ENCODE measurements around a stretch of chr2.

DNA sequence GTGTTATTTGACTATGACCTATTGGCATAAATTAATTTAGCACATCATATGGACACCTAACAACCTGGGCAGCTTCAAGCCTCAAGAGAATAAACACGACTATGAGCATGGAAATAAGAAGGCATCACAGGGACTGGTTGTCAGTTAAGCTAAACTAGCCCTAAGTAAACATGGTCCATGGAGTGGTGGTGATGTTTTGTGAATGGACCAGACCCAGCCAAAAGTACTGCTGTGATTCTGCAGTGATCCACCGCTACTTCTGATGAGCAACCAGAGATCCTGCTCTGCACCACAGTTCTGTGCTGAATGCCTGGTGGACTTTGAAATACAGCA lies 960.7 kb upstream of the GYPC start:
- PRO-cap = no peak

DNA sequence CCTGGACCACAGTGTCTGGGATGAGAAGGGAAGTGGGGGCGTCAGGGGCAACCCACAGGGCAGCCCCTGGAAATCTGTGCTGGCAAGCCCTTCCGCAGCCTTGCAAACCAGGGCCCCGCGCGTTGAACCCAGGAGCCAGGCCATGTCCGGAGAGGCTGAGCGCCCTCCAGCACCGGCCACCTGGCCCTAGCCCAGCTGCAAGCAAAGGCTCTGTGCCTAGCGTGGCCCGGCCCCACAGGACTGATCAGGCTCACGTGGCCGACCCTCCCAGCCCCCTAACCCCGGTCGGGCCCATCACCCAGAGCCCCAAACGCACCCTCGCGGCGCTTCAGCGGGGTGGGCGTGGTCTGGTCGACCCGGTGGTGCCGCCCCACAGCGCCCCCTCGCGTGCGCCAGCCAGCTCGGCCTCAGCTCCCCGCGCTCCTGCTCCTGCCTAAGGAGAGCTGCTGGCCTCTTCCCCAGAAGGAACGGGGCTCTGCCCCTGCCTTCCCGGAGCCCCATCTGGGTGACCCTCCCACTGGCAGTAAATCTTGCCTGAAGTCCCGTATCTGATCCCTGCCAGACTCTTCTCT lies 12.5 kb upstream of the TEX51 start:
- PRO-cap = no peak

GRCh38 chr2:127050410-127050643 lies 56.6 kb downstream of the BIN1 start:
- PRO-cap = no peak

DNA sequence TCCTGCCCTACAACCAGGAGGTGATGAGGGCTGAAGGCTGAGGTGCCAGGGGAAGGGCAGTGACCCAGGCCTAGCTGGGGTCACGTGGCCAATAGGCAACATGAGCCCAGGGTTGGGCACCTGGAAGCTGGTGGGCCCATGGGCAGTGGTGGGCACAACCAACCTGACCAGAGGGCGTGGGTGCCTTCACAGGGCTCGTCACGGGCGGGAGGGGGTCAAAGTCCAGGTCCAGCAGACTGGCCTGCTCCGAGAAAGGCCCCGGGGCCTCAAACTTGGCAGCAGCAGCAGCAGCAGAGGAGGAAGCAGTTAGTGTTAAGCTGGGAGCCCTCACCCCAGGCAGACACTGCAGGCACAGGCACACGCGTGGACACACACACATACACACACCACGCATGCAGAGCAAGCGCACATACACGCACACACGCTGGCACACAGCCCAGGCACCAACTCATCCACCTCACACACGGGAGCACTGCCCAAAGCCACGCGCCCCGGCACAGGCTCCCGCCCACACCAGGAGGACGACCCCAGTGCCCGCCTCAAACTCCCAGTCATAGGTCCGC lies 53.1 kb downstream of the BIN1 start:
- PRO-cap = no peak

DNA sequence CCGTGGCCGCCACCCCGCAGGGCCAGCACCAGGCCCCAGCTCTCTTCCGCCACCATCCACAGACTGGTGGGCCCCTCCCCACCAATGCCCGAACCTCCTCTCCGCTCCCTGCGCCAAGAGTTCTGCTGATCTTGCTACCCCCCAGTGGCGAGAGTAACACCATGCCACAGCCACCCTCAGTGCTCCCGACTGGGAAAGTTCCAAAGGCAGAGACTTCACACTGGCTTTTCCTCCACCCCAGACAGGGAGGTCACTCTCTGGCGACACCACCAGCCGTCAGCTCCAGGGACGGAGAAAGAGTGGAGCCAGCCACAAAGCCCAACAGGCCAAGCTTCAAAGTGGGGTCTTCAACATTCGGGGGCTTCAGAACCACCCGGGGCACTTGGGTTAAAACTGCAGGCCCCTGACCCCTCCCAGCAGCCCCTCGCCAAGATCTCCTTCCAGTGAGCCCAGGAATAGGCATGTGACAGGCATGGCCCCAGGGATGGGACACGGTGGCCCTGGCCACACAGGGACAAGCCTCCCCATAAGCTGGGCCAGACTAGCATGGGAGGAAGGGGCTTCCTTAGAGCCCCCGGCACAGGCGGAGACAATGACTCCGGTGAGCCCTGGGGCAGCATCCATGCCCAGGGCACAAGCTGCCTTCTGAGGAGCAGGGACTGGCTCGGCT lies 52.5 kb downstream of the BIN1 start:
- PRO-cap = no peak

DNA sequence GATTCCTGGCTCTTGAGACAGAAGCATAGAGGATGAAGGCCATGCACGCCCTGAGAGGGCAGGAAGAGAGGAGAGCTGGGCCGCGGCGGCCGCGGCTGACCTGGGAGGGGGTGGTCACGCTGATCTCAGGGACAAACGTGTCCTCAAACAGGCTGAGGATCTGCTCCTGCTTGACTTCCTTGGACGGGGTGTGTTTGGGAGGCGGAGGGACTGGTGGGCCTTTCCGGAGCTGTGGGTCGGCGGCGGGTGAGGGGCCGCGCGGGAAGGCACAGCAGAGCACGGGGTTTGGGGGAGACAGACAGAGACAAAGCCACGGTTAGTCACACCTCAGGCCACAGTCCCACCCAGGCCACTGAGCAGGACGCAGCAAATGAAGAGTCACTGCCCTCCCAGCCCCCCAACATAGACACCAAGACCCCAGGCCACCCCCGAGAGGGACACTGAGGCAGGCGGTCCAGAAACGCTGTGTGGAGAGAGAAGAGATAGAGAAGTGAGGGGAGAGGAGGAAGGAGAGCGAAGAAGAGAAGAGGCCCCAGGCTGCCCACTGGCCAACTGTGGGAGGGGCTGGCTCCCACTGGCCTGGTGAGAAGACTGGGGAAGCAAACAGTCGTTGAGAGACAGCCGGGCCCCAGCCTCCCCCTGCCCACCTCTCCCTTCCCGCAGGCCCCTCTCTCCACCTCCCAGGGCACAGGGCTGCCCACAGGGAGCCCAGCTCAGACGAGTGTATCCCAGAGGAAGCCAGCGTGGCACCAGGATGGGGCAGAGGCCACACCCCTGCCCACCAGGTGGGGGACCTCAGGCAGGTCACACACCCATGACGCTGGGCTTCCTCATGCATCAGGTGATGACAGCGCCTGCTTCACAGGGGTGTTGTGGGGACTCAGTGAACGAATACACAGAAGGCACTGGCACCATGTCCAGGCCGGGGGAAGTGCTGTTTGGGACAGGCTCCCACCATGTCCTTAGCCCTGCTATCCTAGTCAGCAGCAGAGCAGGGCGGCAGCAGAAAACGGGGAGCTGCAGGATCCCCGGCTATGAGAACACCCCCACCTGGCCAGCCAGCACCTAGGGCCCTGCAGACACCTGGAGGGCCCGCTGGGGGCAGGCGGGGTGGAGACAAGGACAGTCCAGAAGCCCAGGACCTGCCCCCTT lies 49.2 kb downstream of the BIN1 start:
- PRO-cap = no peak

GRCh38 chr2:127074228-127074723 lies 32.7 kb downstream of the BIN1 start:
- PRO-cap = no peak

DNA sequence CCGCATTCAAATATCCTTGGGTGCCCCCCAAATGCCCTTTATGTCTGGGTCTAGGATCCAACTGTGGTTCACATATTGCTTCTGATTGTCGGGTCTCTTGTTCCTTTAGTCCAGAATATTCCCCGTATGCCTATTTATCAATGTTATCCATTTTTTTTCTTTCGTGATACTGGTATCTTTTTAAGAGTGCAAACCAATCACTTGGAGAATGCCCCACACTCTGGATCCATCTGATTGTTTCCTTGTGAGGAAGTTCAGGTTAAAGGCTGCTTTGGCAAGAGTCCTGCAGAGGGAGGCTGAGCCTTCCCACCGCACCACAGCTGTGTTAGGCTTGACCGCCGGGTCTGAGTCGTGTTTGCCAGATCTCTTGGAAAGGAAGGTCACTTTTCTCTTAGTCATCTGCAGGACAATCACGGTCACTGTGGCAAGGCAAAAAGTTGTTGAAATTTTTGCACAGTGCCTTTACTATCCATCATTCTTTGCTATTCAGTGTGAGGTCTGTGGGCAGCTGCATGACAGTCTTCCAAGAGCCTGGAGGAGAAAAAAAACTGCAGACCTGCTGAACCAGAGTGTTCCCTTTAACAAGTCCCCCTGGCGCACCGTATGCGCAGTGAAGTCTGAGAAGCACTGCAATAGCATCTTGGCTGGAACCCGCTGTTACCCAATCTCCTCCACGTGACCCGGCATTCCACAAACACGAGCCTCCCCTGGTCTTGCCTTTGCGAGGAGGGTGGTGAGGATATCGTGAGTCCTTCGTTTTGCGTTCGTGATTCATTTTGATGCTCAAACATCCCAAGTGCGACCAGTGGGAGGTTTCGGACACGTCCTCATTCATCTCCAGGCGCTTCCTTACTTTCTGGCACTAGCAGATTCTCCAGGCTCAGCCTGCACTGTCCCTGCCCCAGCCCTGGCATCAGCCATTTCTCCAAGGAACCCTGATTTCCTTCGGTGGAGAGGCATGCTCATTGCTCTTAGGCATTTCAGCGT lies 23.1 kb downstream of the BIN1 start:
- PRO-cap = no peak

- PRO-cap = no peak
Measured at GRCh38 chr2:127143703-127144754, 37.1 kb upstream of the BIN1 start.

- PRO-cap = no peak
Measured at GRCh38 chr2:127155879-127156231, 48.9 kb upstream of the BIN1 start.

DNA sequence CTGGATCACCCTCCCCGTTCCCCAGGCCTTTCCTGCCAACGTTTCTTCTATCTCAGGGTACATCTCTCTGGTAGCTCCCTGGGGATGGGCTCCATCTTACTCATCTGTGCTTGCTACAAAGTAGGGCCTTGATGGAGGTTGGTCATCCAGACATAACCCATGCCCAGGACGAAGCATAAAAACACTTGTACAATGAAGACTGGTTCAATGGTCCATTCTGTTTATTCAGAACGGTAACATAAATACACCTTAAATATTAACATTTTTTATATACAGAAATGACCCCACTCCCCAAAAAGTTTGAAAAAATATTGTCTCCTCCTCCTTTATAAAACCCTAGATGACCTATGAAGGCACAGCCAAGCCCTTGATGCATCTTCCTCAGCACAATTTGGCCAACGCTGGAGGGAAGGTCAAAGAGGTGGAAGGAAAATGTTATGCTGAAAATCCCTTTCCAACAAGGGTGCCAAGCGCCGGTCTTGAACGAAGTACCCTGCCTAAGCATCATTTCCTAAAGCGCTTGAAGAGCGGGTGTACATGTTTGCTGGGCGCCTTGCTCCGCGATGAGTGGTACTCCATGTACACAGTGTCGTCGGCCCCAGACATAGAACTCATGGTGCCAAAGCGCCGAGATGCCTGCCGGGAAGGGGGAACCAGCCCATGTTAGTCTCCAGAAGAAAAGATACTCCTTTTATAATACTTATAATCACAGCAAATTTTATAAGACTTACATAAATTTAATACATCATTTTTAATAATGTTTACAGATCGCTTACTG lies 36.7 kb downstream of the ERCC3 start:
- PRO-cap = no peak

- PRO-cap = no peak
Measured at GRCh38 chr2:127330715-127331366, 36.9 kb upstream of the ERCC3 start.

GRCh38 chr2:127359637-127360117 lies 28.1 kb downstream of the MAP3K2 start:
- PRO-cap = no peak

- PRO-cap = no peak
Measured at GRCh38 chr2:127381079-127381402, 6.7 kb downstream of the MAP3K2 start.

DNA sequence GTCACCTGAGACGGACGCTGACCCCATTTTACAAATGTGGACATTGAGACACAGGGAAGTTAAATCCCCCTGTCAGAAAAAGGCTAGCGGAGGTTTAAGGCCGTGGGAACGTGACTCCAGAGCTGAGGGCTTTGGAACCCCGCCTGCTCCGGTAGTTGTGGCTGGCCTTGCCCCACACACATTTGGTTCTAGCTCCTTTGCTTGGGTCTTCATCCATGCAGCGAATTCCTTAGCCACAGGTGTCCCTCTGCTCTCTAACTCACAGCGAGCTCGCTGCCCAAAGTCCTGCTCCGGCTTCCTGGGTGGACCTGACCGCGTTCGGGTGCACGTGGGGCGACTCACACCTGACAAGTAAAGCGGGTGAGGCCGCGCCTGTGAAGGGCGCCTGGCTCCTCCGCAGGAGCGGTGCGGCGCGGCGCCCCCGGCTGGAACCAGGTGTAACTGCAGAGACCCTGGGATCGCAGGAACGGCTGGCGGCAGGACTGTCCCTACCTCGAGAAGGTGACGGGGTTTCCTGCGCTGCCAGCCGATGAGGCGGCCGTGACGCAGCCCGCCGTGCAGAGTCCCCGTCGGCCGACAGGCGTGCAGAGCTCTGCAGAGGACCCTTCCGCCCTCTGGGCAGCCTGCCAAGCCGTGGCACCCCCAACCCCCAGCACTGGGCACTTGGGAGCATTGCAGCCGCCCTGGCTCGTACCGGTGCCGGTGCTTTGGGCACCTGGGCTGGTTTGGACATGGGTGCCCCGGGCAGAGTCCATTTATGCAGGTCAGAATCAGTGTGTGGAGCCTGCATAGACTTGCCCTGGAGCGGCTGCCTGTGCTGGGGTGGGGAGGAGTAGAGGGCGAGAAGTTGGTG lies 2.4 kb upstream of the PROC start:
- PRO-cap = no peak

DNA sequence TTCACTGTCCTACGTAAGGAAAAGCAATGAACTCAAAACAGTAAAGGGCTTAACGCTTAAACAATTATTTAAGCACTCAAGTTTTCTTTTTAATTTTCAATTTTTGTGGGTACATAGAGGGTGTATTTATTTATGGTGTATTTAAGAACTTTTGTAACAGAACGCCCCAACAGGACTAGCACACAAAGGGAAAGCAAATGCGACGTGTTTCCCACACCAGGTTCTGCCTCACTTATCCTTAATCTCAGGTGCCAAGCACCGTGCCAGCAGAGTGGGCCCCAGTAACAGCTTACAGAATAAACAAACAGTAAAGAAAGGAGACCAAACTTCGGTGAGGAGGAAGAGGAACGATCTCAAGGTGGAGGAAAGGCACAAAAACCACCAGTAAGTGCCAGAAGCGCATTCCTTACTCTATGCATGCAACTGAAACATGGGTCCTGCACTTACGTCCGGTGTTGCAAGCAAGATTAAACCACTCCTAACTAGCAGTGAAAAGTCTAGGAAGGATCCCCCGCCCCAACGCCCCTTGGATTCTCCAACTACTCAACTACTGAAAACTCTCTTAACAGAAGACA lies 887 bp downstream of the IWS1 start:
- PRO-cap = unidirectional peak, plus-strand start at position 488 of the sequence

GRCh38 chr2:127526713-127527069 lies 402 bp upstream of the IWS1 start:
- PRO-cap = bidirectional peak, plus-strand start at chr2:127526908, minus-strand start at chr2:127526850

DNA sequence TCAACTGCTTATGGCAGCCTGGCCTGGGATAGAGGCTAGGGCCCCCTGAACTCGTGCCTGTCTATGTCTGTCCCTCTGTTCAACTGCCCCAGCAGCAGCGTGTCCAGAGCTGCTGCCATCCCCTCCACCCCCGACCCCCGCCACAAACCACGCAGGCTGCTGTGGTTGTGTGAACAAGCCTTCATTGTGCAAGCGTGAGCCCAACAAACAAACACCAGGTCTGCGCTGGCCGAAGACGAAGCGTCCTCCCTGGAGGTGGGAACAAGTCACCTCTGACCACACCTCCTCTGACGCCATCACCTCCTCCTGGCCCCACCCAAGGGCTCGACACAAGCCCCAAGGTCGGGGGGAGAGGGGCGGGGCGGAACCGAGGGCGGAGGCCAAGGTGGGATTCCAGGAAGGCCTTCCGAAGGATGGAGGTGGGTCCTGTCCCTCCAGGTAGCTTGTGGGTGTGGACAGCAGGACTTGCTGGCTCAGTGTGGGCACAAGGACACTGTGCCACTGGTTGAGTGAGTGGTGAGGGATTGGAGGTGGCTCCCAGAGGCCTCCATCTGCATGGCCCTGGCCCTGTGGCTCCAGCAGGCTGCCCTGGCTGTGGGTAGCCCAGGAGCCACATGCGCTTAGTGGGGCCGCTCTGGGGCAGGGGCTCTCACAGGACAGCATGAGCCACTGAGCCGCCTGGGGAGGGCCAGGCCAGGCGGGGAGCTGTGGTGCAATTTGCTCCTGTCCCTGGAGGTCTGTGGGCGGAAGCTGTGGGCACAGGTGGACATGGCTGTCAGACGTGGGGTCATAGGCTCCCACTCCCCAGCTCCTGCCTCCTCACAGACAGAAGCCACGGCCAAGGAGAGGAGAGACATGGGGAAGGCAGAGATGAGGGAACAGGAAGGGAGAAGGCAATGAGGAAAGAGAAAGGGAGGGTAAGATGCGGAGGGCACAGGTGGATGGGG lies 7.4 kb upstream of the GPR17 start:
- PRO-cap = no peak

GRCh38 chr2:127651389-127652748 lies 5.9 kb downstream of the GPR17 start:
- PRO-cap = no peak

- PRO-cap = no peak
Measured at GRCh38 chr2:127863764-127864345, 5.9 kb upstream of the POLR2D start.